Placental pericyte (primary cell): ENCODE measurements around a stretch of chr3.

- CAGE, long polyA plus RNA: no peak
Measured at GRCh38 chr3:132453484-132453950, 36.2 kb downstream of the DNAJC13 start.

GRCh38 chr3:132661005-132661458, 903 bp downstream of the UBA5 start:
- CAGE, long polyA plus RNA: no peak

DNA sequence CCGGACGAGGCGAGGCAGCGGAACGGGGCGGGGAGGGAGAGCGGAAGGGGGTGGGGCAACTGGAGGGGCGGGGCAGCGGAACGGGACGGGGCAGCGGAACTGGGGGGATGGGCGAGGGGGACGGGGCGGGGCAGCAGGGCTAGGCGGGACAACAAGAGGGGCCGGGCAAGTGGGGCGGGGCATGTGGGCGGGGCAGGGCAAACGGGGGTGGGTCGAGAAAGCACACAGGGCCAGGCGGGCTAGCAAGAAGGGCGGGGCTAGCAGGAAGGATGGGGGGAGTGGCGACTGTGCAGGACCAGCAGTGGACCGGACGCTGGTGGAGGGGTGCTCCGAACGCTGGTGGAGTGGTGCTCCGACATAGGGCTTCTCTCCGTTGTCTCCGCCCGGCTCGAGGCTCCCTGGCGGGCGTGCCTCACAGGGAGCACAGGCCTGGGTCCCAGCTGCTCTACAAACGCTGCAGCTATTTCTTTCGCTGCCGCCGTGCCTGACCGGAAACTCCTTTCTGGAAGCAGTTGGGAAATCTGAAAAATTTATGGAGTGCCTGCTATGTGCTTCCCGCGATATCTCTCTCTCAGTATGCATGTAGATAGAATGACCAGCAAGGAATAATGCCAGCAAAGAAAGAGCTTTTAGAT, 600 bp upstream of the NPHP3 start:
- CAGE, long polyA plus RNA: no peak

GRCh38 chr3:132951939-132952264, 86.3 kb upstream of the TMEM108 start:
- CAGE, long polyA plus RNA: no peak

- CAGE, long polyA plus RNA: no peak
Measured at GRCh38 chr3:133574109-133574814, 776 bp downstream of the CDV3 start.

- CAGE, long polyA plus RNA: no peak
Measured at GRCh38 chr3:133655034-133655729, 6.6 kb downstream of the TOPBP1 start.

DNA sequence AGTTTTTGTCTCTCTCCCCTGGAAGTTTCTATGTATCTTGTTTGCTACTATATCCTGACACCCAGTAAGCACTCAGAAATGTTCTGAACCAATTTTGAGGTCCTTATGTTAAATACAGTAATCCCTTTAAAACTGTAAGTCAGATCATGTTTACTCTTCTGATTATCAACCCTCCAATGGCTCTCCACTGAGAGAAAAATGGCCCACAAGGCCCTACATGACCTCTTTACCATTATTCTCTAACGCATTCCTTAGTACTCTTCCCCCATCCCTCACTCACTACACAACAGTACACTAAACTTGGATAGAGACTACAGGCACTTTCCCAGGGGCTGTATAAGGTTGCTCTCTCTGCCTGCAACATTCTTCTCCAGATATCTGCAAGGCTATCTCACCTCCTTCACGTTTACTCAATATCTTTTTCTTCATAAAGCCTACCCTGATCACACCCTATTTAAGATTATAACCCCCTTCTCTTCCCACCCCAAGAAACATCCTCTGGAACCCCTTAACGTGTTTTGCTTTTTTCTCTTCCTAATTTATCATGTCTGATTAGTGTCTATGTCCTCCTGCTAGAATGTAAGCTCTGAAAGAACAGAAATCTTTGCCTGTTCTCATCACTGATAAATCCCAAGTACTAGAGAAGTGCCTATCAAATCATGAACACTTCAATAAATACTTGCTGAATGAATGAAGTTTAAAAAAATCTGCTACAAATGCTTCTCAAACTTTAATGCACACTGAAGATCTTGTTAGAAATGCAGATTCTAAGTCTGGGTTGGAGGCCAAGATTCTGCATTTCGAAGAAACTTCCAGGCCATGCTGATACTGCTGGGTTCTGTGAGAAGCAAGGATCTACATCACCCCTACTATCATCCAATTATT, 1.7 kb downstream of the TOPBP1 start:
- CAGE, long polyA plus RNA: no peak

- CAGE, long polyA plus RNA: no peak
Measured at GRCh38 chr3:133670226-133671160, 8.8 kb upstream of the TOPBP1 start.

GRCh38 chr3:133933984-133934886, 38.6 kb upstream of the RAB6B start:
- CAGE, long polyA plus RNA: no peak

- CAGE, long polyA plus RNA: no peak
Measured at GRCh38 chr3:133944644-133945547, 49.2 kb upstream of the RAB6B start.

DNA sequence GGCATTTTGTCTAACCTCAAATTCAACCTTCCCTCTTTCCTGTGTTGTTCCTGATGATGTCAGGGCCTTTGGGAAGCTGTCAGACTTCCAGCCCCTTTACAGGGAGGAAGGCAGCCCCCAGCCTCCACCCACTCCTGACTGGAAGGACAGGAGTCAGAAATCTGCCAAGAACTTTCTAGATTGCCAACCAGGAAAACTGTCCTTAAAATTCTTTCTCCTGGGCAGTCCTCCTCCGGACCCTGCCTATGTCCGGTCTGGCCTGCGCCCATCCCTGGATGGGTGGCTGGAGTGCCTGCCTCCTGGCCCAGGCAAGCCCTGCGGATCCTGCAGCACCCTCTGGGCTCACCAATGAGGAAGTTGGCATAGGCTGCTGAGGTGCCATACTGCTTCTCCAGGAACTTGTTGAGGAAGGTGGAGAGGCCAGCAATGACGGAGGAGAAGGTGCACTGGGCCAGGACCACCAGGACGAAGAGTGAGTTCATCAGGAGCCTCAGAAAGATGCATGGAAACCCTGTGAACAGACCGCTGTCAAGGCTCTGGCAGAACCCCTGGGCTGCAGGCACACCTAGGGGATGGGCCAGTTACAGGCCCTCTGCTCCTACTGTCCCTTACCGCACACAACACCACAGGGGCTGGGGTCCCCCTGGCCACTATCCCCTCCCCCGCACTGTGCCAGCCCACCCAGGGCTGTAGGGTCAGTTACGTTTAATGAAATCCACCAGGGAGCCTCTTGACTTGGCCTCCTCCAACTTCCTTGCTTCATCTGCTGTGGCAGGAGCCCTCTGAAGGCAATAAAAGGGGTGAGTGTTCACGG, 52.7 kb upstream of the RAB6B start:
- CAGE, long polyA plus RNA: no peak

GRCh38 chr3:134028382-134029197, 1.1 kb downstream of the SLCO2A1 start:
- CAGE, long polyA plus RNA: no peak

- CAGE, long polyA plus RNA: no peak
Measured at GRCh38 chr3:134333268-134334167, 40.7 kb downstream of the AMOTL2 start.

GRCh38 chr3:134613266-134613609, 37.6 kb downstream of the KY start:
- CAGE, long polyA plus RNA: no peak

DNA sequence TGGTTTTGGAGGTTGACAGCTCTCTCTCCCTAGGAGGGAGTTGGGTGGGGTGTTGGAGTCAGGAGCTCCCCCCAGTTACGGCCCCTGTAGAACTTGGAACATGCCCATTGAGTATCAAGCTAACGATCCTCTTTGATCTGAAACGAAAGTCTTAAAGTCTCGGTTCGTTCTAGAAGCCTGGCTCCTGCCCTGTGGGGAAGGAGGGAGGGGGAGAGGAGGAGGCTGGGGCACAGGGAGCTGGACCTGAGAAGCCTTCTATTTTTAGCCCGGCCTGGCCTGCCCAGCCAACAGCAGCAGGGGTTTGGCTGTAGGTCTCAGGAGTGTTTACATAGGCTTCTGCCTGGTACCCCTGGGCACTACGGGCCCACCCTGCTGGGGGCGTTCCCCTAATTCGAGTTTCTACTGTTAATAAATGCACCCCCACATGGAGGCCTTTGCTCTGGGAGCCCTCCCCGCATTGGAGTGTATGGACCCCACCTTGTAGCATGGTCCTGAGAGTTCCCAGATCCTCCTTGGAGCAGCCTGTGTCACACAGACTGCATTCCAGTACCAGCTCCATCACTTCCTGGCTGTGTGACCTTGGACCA, 824 bp upstream of the KY start:
- CAGE, long polyA plus RNA: no peak

- CAGE, long polyA plus RNA: no peak
Measured at GRCh38 chr3:135155688-135156332, 360.8 kb downstream of the EPHB1 start.

GRCh38 chr3:135257477-135258095, 462.5 kb downstream of the EPHB1 start:
- CAGE, long polyA plus RNA: no peak

GRCh38 chr3:136151072-136151597, 45.0 kb downstream of the MSL2 start:
- CAGE, long polyA plus RNA: no peak

- CAGE, long polyA plus RNA: no peak
Measured at GRCh38 chr3:136250836-136251512, 834 bp downstream of the PCCB start.

- CAGE, long polyA plus RNA: no peak
Measured at GRCh38 chr3:136645379-136646540, 106.4 kb downstream of the STAG1 start.